ENCODE measurements around a stretch of chr22.

GRCh38 chr22:41504092-41504945 lies 35.4 kb downstream of the ACO2 start:
- PRO-cap: no peak

DNA sequence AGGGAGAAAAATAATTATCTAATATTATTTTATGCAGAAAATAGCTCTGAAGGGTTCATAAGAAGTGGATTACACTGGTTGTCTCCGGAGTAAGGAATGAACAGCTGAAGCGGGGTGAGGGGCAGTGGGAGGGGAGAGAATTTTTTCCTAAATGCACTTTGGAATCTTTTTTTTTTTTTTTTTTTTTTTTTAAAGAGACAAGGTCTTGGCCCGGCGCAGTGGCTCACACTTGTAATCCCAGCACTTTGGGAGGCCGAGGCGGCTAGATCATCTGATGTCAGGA lies 6.7 kb upstream of the POLR3H start:
- PRO-cap: no peak

DNA sequence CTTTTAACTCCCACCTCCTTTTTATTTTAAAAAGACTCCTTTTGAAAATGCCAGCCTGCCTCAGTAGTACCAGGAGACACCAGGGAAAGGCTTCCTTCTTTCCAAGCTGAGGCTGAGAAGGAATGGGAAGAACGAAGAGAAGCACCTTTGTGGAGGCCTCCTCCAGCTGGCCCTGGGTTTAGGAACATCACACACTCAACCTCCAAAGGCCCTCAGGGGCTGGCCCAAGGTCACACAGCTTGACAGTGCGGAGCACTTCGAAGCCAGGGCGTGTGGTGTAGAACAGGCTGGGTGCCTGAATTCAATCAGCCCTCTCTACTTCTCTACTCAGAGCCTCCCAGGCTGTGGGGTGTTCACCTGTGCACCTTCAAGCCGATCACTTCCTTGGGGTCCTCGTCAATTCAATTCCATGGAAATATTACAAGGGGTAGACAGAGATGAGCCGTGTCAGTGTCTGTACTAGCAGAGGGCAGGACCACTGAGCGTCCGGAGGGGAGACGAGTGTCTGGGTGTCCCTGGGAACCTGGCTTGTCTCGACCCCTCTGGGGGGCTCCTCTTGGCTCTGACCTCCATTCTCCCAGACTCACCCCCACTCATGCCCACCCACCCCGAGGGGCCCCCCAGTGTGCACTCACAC lies 650 bp upstream of the CSDC2 start:
- PRO-cap: bidirectional peak, plus-strand start at position 205 of the sequence, minus-strand start at position 174 of the sequence

DNA sequence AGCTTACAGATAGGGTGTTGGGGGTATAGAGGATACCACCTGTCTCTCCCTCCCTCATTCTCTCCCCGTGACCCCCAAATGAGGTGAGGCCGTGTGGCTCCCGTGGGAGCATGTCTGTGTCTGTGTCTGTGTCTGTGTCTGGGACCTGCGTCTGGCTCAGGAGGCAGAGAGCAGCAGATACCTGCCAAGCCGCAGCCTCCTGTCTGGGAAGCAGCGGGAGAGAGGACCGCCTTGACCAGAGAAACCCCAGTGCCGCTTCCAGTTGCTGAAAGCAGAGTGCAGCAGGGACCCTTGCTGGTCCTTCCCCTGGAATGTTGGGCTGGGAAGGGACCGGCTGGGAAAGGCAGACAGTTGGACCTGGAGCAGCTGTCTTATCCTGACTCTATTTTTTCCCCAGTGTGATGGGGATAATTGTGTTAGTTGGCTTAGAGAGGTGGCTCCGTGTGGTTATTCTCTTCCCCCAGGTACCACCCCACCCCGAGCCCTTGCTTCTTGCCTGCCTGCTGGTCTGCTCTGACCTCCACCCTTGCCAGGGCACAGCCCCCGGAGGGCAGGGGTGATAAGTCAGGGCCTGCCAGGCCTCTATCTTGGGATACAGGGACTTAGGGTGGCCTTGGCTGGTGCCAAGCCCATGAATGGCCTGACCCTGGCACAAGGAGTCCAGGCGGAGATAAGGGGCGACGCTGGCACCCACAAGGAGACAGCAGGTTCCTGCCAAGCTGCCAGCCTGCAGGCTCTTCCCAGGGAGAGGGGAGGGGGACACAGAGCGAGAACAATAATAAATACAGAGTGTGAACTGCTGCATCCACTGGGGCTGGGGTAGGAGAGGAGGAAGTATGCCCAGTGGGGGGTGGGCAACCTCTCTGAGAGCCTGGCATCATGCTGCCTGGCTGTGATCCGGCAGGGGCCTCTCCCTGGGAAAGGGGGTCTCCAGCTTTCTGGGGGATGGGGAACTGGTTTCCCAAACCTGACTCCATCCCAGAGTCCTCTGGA lies 777 bp downstream of the CSDC2 start:
- PRO-cap: bidirectional peak, plus-strand start at position 166 of the sequence, minus-strand start at position 153 of the sequence; bidirectional peak, plus-strand start at position 808 of the sequence, minus-strand start at position 510 of the sequence

DNA sequence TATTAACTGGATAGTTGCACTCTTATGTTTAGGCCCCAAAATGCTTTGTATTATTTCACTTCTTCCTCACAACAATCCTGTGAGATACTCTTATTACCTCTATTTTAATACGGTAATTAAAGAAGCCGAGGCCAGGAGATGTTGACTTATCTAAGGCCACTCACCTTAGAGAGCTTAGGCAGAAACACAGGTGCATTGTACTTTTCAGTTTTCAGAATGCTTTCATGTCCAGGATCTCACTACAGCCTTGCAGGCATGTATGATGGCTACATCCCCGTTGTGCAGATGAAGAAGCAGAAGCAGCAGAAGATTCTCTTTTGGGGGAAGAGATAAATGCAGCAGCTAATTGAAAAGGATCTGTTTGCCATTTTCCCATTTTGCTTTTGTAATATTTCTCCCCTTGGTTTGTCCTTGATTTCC lies 1.4 kb downstream of the SREBF2 start:
- PRO-cap: no peak

GRCh38 chr22:41908101-41908874 lies 6.6 kb downstream of the SHISA8 start:
- PRO-cap: no peak

GRCh38 chr22:41910100-41910445 lies 4.8 kb downstream of the SHISA8 start:
- PRO-cap: bidirectional peak, plus-strand start at chr22:41910346, minus-strand start at chr22:41910203

DNA sequence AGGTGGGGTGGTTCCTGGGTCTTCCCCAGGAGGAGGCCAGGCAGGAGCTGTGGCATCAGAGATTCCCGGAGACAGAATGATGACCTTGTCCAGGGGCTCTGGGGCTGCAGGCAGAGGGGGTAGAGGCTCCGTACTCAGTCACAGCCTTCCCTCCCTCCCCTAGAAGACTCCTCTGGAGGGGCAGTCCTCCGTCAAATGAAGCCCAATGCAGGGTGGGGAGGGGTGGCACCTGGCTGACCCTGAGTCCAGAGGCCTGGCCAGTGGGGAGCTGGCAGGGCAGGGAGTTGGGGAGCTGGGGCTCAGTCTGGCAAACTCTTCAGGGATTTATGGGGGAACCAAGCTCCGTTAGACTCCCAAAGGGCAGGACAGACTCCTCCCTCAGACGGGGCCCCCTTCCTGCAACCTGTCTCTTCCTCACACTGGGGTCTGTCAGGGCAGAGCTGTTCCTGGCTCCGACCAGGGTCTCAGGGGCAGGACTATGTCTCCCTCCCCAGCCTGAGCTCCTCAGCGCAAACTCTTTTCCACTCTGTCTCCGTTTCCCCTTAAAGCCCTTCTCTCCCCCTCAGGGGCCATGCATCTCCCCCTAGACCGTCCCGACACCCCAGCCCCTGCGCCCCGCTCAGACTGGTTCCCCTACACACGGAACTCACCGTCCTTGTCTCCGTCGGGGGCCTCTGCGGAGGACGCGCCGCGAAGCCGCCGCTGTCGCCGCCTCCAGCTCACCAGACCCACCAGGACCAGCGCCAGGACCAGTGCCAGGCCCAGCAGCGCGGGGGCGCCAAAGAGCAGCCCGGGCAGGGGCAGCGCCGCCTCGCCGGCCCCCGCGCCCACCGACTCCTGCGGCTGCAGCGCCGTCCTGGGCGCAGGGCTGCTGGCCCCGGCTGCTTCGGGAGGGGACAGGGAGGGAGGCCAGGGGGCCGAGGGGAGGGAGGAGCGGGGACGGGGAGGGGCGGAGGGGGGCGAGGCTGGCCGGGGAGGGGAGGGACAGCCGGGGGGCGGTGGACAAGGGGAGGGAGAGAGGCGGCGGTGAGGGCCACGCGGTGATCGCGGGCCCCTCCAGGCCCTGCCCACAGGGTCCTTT lies 815 bp downstream of the TNFRSF13C start:
- PRO-cap: bidirectional peak, plus-strand start at position 781 of the sequence, minus-strand start at position 742 of the sequence

GRCh38 chr22:41976236-41977125 lies 7.2 kb downstream of the SEPTIN3 start:
- PRO-cap: no peak

DNA sequence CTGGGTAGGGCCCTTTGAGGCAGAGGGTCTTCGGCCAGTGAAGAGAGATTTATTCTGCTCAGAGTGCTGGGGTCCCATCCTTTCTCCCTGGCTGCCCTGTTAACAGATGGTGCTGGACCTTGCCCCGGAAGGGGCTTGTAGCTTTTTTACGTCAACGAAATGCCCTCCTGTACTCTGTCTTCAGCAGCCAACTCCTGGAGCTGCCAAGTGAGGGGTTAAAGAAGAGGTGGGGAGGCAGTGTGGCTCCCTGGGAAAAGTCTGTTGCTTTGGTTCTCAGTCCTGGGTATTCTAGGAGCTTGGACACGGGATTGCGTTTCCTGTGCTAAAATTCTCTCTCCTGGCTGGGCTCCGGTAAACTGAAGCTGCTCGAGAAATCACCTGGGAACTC lies 885 bp upstream of the SMDT1 start:
- PRO-cap: no peak

- PRO-cap: no peak
Observed at GRCh38 chr22:42118609-42119363, 11.8 kb downstream of the CYP2D6 start.

DNA sequence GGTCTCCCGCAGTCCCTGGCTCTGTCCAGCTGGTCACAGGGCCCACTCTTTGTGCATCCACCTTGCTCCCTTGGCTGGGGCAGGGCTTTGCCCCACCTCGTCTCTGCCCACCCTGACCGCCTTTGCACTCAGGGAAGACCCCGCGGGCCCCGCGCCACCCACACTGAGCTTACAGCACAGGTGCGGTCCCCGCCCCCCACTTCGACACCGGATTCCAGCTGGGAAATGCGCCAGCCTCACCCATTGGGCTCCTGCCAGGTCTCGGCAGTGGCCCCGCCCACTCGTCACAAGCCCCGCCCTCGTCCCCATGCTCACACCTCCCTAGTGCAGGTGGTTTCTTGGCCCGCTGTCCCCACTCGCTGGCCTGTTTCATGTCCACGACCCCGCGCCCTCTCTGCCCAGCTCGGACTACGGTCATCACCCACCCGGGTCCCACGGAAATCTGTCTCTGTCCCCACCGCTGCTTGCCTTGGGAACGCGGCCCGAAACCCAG lies 1.3 kb downstream of the CYP2D6 start:
- PRO-cap: no peak

DNA sequence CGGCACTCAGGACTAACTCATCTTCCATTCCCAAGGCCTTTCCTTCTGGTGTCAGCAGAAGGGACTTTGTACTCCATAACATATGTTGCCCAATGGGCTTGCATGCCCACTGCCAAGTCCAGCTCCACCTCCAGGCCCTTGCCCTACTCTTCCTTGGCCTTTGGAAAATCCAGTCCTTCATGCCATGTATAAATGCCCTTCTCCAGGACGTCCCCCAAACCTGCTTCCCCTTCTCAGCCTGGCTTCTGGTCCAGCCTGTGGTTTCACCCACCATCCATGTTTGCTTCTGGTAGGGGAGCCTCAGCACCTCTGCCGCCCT lies 377 bp downstream of the CYP2D6 start:
- PRO-cap: no peak

GRCh38 chr22:42313854-42314220 lies 43.4 kb upstream of the TCF20 start:
- PRO-cap: no peak

DNA sequence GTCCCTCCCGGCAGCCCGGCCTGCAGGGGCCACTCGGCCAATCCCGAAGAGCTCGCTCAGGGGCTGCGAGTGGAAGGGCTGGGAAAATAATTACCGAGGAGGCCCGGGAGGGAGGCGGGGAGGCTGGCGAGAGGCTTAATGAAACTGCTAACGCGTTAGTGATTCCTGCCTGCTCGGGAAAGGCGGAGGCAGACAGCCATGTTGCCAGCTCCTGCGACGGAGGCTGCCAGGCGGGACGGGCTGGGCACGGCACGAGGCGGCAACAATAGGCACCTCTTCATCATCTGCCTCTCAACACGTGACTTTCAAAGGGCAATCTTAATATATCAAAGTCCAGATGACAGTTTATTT lies 68.0 kb upstream of the TCF20 start:
- PRO-cap: no peak

DNA sequence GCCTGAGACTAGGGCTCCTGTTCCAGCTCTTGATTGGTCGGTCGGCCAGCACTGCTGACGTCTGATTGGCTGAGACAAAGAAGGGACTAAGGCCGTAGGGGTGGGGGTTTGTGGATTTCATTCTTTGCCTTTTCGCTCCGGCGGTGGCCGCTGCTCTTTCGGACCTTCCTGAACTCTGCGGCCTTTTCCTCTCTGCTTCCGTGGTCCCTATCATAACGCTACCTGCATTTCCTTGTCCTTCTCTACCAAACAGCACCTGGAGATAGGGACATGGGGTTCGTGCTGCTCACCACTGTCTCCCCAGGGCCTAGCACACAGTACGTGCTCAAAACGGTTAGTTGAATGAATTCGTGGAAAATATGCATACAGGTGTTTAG lies 62.8 kb downstream of the NFAM1 start:
- PRO-cap: bidirectional peak, plus-strand start at position 121 of the sequence, minus-strand start outside the sequence

DNA sequence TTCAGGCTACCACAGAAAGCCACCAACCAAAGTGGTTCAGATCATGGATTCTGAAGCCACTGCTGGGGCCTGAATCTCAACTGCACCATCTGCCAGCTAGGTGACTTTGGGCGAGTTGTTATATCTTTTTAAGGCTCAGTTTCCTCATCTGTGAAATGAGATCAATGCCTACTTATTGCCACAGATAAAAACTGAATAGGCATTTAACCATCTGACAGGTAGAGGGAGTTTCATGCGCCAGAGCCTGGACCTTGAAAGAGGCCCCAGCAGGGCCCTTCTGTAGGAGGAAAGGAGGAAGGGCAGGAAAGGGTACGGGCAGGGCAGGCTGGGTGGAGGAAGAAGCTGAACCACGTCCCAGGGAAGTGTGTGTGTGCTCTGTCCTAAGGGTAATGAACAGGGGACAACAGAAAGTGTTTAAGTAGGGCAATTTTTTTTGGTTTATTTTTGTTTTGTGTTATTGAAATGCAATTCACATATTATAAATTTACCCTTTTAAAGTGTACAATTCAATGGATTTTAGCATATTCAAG lies 57.5 kb downstream of the NFAM1 start:
- PRO-cap: no peak

DNA sequence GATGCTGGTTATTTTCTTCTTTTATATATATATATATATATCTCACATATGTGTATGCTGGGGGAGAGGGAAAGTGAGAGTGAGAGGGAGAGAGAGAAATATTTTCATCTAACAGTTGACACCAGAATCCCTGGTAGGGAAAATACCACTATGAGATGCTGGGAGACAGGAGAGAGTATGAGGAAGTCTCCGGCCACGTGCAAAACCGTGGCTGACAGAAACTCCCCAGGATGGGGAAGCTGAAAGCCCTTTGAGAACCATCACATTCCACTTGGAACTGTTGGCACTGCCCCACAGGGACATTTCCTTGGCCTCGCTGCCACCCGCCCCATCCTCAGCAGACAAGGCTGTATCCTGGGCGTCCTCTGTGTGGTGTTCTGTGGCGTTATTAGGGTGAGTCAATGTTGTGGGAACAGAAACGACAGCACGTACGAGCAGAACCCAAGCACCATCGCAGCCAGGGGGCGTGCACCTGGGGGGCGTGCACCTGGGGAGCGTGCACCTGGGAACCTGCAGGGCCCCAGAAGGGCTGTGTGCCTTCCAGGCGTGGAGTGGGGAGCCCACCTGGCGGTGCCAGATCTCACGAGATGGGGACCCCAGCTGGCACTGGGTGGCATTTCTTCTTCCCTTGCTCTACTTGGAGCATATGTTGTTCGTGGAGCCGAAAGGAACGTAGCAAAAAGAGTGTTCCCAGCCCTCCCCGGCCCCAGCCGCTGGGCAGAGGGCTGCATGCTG lies 35.6 kb downstream of the NFAM1 start:
- PRO-cap: no peak

DNA sequence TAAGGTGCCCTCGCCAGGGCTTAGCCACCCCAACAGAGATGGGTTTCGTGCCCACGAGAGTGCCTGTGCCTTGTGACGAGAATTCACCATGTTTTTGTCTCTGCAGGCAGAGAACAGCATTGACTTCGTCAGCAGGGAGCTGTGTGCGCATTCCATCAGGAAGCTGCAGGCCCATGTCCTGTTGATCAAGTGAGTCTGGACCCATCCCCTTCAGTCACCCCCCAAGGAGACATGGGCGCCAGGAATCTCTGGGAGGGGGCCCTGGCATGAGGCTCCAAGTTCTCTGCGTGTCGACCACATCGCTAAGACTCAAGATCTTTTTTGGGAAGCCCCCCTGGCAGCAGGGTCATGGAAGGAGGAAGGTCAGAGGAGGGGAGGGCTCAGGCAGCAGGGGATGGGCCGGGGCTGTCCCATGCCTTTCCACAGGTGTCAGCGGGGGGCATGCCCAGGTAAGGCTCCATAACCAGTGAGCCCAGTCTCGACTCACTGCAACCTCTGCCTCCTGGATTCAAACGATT lies 10.6 kb downstream of the RRP7A start:
- PRO-cap: no peak

- PRO-cap: no peak
Observed at GRCh38 chr22:42619200-42620143, 4.8 kb upstream of the POLDIP3 start.